Subcutaneous preadipocyte (primary cell): ENCODE data around the gene RNF8.

- CAGE, long polyA plus RNA, result no peak
Measured at GRCh38 chr6:36616742-36617723, 22.9 kb downstream of the SRSF3 start.

DNA sequence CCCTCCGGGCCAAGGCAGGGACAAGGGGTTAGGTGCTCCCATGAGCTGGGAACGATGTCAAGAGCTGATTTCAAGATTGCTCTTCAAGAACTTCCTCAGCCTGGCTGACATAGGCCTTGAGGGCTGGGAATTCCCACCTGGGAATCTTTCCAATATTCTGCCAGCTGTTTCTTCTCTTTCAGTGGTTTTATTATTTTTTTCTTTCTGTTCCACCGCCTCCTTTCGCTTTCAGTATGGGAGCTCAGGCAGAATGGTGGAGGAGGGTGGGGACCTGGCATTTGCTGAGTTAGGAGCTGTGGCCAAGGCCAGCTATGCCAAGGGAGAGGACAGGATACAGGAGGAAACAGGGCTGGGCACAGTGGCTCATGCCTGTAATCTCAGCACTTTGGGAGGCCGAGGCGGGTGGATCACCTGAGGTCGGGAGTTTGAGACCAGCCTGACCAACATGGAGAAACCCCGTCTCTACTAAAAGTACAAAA lies 33.7 kb downstream of the SRSF3 start:
- CAGE, long polyA plus RNA, result no peak

- CAGE, long polyA plus RNA, result no peak
Measured at GRCh38 chr6:36633976-36634650, 40.0 kb downstream of the SRSF3 start.

DNA sequence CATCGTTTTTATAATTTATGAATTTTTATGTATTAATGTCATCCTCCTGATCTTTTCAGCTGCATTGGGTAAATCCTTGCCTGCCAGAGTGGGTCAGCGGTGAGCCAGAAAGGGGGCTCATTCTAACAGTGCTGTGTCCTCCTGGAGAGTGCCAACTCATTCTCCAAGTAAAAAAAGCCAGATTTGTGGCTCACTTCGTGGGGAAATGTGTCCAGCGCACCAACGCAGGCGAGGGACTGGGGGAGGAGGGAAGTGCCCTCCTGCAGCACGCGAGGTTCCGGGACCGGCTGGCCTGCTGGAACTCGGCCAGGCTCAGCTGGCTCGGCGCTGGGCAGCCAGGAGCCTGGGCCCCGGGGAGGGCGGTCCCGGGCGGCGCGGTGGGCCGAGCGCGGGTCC lies 263 bp upstream of the CDKN1A start:
- CAGE, long polyA plus RNA, result no peak

- CAGE, long polyA plus RNA, result no peak
Measured at GRCh38 chr6:36685745-36686777, 7.5 kb downstream of the CDKN1A start.

GRCh38 chr6:36688650-36689159 lies 8.9 kb upstream of the RAB44 start:
- CAGE, long polyA plus RNA, result no peak

DNA sequence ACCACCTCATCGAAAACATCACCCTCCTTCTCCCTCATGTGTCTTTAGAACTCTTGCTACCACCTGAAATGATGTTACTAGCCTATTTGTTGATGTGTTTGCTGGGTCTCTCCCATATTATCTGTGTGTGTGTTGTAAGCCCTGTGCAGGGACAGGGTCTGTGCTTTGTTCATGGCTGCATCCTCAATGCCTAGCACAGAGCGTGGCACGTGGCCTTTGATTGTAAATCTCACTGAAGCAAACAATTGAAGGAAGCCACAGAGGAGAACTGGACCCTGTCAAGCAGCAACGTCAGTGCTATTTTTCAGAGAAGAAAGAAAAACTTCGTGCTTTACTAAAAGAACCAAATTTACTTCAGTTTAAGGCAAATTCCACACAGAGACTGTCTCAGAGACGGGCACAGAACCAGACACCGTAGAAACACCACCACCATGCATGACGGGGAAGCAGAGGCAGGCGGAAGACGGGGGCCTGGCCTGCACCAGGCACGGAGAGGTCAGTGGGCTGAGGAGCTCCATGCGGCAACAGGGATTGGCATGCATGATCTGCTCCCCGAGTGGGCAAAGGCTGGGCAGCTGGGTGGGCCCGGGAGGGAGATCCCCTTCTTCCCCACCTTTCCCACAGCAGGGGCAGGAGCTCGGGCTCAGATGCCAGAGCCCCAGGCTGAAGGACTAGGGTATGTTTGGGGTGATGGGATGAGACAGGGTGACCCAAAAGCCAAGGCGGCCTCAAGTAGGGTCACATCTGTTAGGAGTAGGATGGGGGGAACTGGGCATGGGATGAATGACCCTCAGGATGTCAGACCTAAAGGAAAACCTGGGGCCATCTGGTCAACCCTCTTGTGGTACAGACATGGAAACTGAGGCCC lies 43.1 kb downstream of the RAB44 start:
- CAGE, long polyA plus RNA, result no peak

GRCh38 chr6:36829939-36830804 lies 9.1 kb downstream of the CPNE5 start:
- CAGE, long polyA plus RNA, result no peak

- CAGE, long polyA plus RNA, result no peak
Measured at GRCh38 chr6:36838858-36839286, 372 bp downstream of the CPNE5 start.

GRCh38 chr6:36840330-36840874 lies 1.2 kb upstream of the CPNE5 start:
- CAGE, long polyA plus RNA, result no peak

- CAGE, long polyA plus RNA, result no peak
Measured at GRCh38 chr6:36963387-36963973, 8.9 kb downstream of the PI16 start.

DNA sequence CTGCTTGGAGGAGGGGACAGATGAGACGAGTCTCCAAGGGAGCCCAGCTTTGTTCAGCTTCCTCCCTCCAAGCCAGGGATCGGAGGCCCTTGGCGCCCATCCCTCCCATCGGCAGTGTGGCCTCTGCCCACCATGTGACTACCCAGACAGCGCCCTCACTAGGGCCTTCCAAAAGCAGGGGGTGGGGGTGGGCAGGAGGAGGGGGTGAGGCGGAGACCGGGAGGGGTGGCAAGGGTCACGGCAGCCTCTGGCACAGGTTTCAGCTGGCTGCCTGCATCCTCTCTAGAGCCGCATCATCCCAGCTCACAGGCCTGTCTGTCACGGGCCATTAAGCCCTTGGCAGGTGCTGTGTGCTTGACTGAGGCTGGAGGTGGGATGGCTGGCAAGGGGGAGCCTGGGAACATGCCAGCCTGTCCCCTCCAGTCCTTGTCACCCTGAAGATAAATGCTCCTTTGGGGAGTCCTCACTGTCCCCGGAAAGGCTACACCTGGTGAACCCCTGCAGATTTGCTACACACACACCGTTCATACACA lies 6.3 kb upstream of the FGD2 start:
- CAGE, long polyA plus RNA, result no peak

- CAGE, long polyA plus RNA, result no peak
Measured at GRCh38 chr6:37103182-37104058, 66.5 kb upstream of the PIM1 start.

DNA sequence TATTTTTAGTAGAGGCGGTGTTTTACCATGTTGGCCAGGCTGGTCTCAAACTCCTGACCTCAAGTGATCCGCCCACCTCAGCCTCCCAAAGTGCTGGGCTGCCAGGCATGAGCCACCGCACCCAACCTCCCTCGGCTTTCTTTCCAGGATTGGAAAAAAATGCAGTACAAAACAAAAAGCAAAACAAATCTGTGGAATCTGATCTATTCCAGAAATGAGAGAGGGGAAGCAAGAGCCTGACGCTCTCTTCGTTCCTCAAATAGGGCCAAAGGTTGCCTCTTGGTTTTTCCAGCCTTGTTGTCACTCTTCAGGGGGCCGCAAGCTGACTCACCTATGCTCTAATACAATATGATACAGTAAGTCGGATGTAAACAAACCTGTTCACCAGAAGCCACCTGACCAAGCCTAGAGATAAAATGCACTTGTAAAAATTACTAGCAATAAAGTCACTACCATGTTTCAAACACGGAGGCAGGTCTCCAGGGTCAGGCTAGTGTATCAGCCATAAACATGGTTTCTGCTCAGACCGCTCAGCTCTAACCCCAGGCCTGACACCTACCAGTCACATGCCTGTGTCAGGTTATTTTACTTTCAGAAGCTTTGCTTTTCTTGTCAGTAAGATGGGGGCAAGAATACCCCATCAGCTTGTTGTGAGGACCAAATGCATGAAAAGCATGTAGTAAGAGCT lies 65.4 kb upstream of the PIM1 start:
- CAGE, long polyA plus RNA, result no peak

DNA sequence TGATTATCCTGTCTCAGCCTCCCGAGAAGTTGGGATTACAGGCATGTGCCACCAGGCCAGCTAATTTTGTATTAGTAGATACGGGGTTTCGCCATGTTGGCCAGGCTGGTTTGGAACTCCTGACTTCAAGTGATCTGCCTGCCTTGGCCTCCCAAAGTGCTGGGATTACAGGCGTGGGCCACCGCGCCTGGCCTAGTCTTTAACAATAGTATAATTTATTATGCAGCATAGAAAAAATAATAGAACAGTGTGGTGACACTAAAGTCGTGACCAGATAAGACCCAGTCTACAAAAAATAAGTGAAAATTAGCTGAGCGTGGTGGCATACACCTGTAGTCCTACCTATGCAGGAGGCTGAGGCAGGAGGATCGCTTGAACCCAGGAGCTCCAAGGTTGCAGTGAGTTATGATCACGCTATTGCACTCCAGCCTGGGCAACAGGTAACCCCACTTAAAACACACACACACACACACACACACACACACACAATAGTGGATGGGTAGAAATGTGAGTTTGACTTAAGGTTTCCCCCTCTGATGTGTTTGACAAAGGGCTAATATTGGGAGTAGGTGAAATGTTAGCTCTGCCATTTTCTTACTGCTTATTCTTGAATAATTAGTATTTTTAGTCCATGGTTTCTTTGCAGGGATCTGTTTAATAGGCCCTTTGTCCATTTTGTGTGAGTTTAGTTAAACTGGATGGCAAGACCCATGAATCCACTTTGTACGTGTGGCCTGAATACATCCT lies 6.6 kb downstream of the PIM1 start:
- CAGE, long polyA plus RNA, result no peak

DNA sequence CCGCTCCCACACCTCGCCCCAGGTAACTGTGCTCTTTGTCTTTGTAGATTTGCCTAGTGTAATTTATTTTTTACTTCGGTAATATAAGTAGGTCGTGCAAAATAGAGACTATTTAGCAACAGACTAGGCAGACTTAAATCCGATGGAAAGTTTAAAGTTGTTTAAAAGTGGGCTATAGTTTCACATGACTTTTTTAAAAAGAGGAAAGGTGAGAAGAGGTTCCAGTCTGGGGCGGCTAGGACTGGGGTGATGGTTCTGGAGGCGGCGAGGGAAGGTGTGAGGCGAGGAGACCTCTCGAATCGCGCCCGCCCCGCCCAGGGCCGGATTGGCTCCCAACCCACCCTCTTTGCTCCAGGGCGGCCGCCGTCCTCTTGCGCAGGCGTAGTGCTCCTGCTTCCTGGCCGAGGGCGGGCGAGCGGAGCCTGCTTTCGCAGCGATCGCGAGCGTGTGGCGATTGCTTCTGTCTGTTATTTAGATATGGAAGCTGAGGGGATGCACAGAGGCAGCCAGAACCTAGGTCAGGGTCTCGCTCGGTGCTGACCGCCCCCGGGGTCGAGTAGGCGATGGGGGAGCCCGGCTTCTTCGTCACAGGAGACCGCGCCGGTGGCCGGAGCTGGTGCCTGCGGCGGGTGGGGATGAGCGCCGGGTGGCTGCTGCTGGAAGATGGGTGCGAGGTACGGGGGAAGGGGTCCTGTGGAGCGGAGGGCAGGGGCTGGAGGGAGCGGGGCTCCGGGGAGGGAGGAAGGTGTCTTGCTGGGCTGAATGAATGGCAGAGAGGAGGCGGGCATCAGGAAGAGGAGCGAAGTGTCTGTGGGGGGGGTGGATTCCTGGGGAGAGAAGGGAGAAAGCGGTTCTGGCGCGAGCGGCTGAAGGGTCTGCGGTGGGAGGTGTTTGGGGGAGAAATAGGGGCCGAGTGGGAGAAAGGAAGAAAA lies at the start of gene RNF8:
Gene RNF8 (plus strand): TSS at position 382 of the 932 bp plus-strand sequence.
- CAGE, long polyA plus RNA, result start-site peak on the plus strand centred at position 436 of the sequence, 44 bp wide, 110 and 22 reads in 2 replicates

DNA sequence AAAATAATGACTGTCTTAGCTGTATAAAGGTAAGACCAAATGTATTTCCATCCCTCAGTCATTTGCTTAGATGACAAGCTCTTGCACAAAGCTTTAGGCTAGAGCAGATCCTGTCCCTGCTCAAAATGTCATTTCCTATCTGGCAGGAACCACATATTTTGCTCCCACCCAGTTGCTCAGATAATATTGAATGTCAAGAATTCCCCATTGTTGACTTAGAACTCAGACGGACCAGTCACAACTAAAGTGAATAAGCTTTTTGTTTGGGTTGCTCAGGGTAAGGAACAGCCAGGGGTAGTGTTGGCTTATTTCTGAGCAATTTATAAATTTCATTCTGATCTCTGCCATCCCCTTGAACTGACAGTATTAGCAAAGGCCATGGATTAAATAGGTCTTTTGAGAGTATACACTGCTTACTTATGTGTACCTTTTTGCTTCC lies 16.1 kb downstream of the RNF8 start:
- CAGE, long polyA plus RNA, result no peak

- CAGE, long polyA plus RNA, result no peak
Measured at GRCh38 chr6:37435468-37435918, 2.5 kb downstream of the CMTR1 start.

DNA sequence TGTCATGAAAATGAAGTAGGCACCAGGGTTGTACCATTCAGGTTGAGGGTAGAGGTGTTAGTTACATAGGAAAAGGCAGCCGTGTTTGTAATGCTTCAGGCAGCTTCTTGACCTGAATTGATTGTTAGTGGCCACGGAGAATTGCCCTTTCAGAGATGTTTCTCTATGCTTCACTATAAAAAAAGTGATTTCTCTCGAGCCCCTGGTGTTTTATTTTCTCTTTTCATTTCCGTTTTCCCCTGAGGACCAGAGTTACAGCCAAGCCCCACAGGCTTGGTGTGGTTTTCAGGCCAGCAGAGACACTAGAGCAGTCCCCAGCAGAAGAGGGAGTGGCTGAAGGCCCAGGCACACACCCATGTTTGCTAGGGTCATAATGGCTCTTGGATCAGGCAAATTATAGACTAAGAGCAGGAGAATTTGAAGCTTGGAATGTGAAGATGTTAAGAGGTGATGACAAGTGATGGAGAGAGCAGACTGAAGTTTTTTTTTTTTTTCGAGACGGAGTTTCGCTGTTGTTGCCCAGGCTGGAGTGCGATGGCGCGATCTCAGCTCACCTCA lies 21.7 kb downstream of the CMTR1 start:
- CAGE, long polyA plus RNA, result no peak

- CAGE, long polyA plus RNA, result no peak
Measured at GRCh38 chr6:37496825-37497678, 2.6 kb downstream of the CCDC167 start.